Keratinocyte (primary cell): ENCODE measurements around a stretch of chr3.

DNA sequence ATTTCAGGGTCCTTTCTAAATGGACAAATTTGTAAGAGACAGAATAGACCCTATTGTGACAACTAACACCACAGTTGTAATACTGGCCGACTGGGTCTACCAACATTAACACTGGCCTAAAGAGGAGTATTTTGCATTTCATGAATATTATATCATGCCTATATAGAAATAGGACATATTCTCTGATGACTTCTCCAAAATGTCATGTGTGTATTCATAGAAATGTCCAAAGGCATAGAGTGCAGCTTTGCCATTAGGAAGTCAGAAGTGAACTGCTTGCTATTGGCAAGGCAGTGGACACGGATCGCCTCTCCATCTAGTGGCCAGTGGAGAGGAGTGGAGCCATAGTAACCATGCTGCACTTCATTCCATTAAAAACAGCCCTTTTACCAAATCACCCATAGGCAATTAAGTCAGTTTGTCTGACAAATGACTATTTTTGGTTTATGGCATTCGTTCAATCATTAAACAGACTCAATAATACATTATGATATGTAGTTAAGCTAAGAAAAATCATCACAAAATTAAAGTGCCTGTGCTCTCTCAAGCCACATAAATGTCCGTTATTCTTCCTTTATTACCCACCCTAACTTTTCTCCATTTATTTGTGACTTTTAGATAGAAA is 54.6 kb downstream of the ZBTB20 start:
CAGE:
- cytosol, long polyA minus RNA, result no peak
- cytosol, long polyA plus RNA, result no peak
- long polyA plus RNA, result no peak
- nucleus, long polyA minus RNA, result no peak
- nucleus, long polyA plus RNA, result no peak

CAGE:
- cytosol, long polyA minus RNA, result no peak
- cytosol, long polyA plus RNA, result no peak
- long polyA plus RNA, result no peak
- nucleus, long polyA minus RNA, result no peak
- nucleus, long polyA plus RNA, result no peak
Observed at GRCh38 chr3:115109950-115110522, 37.1 kb downstream of the ZBTB20 start.

GRCh38 chr3:115134626-115135474 is 12.2 kb downstream of the ZBTB20 start:
CAGE:
- cytosol, long polyA minus RNA, result no peak
- cytosol, long polyA plus RNA, result no peak
- long polyA plus RNA, result no peak
- nucleus, long polyA minus RNA, result no peak
- nucleus, long polyA plus RNA, result no peak

CAGE:
- cytosol, long polyA minus RNA, result no peak
- cytosol, long polyA plus RNA, result no peak
- long polyA plus RNA, result no peak
- nucleus, long polyA minus RNA, result no peak
- nucleus, long polyA plus RNA, result no peak
Observed at GRCh38 chr3:115624238-115624753, 986 bp downstream of the GAP43 start.

GRCh38 chr3:115784813-115784975 is 161.4 kb downstream of the GAP43 start:
CAGE:
- cytosol, long polyA minus RNA, result no peak
- cytosol, long polyA plus RNA, result no peak
- long polyA plus RNA, result no peak
- nucleus, long polyA minus RNA, result no peak
- nucleus, long polyA plus RNA, result no peak

GRCh38 chr3:115831214-115831894 is 208.0 kb downstream of the GAP43 start:
CAGE:
- cytosol, long polyA minus RNA, result no peak
- cytosol, long polyA plus RNA, result no peak
- long polyA plus RNA, result no peak
- nucleus, long polyA minus RNA, result no peak
- nucleus, long polyA plus RNA, result no peak

DNA sequence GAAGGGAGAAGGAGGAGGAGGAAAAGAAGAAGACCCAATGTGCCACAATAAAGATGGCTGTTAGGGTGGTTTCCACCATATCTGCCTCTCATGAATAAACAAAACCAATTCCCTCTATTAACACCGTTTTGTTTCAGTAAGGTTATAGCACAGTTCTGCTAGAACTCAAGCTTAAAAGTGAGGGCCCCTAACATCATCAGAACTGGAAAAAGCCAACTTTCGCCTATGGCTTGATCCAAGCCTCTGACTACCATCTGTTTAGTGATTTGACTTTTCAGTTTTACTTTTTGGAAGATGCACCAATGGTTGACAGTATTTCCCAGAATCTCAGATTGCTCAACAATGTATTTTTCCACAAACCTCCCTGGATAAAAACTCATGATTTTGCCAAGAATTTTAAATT is 190.8 kb downstream of the LSAMP start:
CAGE:
- cytosol, long polyA minus RNA, result no peak
- cytosol, long polyA plus RNA, result no peak
- long polyA plus RNA, result no peak
- nucleus, long polyA minus RNA, result no peak
- nucleus, long polyA plus RNA, result no peak

DNA sequence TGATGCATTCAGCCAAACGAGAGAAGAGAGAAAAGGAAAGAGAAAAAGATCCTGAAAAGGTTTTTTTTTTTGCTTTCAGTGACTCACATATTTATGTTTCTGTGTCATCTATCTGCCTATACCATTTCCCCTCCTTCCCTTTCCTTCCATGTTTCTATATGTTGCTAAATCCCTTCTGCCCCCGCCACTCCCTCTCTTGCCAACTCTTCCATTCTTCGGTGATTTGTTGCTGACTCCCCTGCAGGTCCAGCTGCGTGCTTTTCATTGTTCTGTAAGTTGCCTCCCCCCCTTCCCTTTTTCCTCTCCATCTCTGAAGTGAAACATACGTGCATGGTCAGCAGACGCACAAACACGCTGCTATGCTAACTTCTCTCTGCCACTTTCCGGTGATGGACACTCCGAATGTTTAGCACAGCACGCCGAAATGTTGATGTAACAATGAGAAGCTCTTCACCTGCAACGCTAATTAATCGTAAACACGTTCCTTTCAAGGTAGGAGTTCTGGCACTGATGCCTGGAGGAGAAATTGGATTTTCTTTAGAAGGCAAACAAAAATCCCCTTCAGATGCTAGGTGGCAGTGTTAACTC is 418.8 kb upstream of the LSAMP start:
CAGE:
- cytosol, long polyA minus RNA, result no peak
- cytosol, long polyA plus RNA, result no peak
- long polyA plus RNA, result no peak
- nucleus, long polyA minus RNA, result no peak
- nucleus, long polyA plus RNA, result no peak

GRCh38 chr3:116914212-116914577 is 468.9 kb upstream of the LSAMP start:
CAGE:
- cytosol, long polyA minus RNA, result no peak
- cytosol, long polyA plus RNA, result no peak
- long polyA plus RNA, result no peak
- nucleus, long polyA minus RNA, result no peak
- nucleus, long polyA plus RNA, result no peak

DNA sequence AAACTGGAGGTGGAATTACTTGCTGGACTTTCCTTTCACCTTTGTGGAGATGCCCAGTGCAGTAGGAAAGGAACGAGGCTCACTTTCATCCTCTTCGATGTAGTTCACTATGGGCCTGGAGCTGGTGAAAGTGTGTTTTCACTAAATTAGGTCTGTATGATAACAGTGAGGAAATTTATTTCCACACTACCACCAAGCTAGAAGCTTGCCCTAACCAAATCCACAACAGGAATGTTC is 1036.3 kb upstream of the LSAMP start:
CAGE:
- cytosol, long polyA minus RNA, result no peak
- cytosol, long polyA plus RNA, result no peak
- long polyA plus RNA, result no peak
- nucleus, long polyA minus RNA, result no peak
- nucleus, long polyA plus RNA, result no peak

GRCh38 chr3:118851576-118852261 is 182.9 kb downstream of the IGSF11 start:
CAGE:
- cytosol, long polyA minus RNA, result no peak
- cytosol, long polyA plus RNA, result no peak
- long polyA plus RNA, result no peak
- nucleus, long polyA minus RNA, result no peak
- nucleus, long polyA plus RNA, result no peak

CAGE:
- cytosol, long polyA minus RNA, result no peak
- cytosol, long polyA plus RNA, result no peak
- long polyA plus RNA, result no peak
- nucleus, long polyA minus RNA, result no peak
- nucleus, long polyA plus RNA, result no peak
Observed at GRCh38 chr3:119292517-119293237, 1.5 kb upstream of the ARHGAP31 start.

DNA sequence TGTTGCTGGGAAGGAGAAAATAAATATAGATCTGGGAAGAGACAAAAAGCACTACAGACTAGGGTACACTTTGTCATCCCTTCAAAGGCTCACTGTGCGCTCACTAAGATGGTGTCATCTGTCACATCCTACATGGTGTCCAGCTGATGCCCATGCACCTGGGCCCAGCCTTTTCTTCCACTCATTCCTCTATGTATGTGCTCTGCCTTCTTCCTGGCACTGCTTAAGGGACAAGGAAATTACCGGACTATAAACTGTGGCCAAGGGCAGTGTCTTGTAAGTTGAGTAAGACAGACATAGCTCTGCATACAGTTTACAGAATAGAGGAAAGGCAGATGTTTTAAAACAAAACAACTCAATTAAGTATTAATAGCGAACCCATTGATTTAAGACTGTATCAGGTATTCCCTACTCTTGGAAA is 52.9 kb downstream of the ARHGAP31 start:
CAGE:
- cytosol, long polyA minus RNA, result no peak
- cytosol, long polyA plus RNA, result no peak
- long polyA plus RNA, result no peak
- nucleus, long polyA minus RNA, result no peak
- nucleus, long polyA plus RNA, result no peak

DNA sequence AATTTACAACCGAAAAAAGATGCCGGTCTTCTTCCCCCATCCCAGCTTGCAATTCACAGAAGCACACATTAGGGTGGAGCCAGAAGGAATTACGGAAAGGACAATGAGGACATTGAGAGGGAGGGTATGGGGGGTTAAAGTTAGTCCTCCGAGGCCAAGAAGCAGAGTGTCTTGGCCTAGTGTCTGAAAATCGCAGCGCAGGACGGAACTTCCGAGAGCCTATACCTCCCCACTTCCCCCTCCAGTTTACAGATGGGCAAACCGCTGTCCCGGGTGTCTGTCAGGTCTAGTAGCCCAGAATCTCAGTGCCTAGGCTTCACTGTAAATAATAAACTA is 788 bp downstream of the ADPRH start:
CAGE:
- cytosol, long polyA minus RNA, result no peak
- cytosol, long polyA plus RNA, result no peak
- long polyA plus RNA, result no peak
- nucleus, long polyA minus RNA, result no peak
- nucleus, long polyA plus RNA, result no peak

CAGE:
- cytosol, long polyA minus RNA, result no peak
- cytosol, long polyA plus RNA, result no peak
- long polyA plus RNA, result no peak
- nucleus, long polyA minus RNA, result no peak
- nucleus, long polyA plus RNA, result no peak
Observed at GRCh38 chr3:119598338-119598798, 683 bp downstream of the PLA1A start.

DNA sequence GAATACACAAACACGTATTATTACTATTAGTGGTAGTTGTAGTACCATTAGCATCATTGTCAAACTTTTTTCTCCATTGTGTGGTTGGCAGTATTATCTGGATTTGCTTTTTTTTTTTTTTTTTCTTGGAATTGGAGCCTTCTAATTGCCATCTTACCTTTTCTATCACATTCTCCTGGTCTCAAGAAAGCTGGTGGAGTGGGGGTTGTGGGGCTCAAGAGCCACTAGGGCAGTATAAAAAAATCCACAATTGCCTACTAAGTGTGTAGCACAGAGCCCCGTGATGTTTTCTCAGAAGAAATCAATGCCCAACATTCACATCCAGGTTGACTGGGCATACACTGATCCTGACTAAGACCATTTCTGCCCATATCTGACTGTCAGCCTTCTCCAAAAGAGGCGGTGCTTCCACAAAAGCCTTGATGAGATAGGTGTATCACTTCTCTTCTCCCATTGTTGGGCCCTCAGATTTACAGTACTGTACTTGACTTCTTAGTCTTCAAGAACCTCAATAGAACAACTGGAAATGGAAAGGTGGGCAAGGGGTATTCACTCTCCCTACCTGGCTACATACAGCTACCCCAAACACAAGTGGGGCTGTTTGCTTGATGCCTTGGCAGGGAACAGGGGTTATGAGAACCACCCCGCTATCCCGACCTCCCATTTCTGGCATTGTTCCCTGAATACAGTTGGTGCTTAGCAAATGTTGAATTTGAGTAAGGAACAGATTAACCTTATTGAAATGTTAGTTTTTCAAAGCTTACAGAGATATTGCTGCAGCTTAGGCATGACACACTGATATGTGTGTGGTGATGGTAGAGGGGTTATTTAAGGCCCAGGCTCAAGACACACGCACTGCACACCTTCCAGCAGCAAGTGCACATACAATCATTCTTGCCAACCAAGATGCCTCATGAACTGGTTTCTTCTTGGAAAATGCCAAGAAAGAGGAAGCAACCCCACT is 1.3 kb downstream of the POPDC2 start:
CAGE:
- cytosol, long polyA minus RNA, result no peak
- cytosol, long polyA plus RNA, result no peak
- long polyA plus RNA, result no peak
- nucleus, long polyA minus RNA, result no peak
- nucleus, long polyA plus RNA, result no peak

DNA sequence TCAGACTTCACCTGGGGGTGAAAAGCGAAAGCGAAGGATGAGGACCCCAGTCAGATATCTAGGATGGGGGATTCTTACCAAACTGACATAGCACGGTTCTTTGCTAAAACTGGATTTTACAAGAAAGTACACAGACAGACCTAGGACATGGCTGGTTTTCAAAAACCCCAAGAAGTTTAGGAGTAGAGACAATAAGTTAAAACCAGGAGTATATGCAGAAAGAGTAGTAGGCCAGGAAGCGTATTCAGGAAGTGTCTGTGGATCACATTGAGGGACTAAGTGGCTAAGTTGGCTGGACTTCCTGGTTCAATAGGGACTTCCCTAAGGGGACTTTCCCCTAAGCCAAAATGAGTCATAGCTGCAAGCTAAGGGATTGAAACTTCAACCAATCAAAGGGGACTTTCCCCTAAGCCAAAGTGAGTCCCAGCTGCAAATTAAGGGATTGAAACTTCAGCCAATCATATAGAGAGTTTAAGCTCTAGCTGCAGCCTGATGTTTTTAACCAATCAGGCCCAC is 2.4 kb upstream of the CFAP91 start:
CAGE:
- cytosol, long polyA minus RNA, result no peak
- cytosol, long polyA plus RNA, result no peak
- long polyA plus RNA, result no peak
- nucleus, long polyA minus RNA, result no peak
- nucleus, long polyA plus RNA, result no peak

DNA sequence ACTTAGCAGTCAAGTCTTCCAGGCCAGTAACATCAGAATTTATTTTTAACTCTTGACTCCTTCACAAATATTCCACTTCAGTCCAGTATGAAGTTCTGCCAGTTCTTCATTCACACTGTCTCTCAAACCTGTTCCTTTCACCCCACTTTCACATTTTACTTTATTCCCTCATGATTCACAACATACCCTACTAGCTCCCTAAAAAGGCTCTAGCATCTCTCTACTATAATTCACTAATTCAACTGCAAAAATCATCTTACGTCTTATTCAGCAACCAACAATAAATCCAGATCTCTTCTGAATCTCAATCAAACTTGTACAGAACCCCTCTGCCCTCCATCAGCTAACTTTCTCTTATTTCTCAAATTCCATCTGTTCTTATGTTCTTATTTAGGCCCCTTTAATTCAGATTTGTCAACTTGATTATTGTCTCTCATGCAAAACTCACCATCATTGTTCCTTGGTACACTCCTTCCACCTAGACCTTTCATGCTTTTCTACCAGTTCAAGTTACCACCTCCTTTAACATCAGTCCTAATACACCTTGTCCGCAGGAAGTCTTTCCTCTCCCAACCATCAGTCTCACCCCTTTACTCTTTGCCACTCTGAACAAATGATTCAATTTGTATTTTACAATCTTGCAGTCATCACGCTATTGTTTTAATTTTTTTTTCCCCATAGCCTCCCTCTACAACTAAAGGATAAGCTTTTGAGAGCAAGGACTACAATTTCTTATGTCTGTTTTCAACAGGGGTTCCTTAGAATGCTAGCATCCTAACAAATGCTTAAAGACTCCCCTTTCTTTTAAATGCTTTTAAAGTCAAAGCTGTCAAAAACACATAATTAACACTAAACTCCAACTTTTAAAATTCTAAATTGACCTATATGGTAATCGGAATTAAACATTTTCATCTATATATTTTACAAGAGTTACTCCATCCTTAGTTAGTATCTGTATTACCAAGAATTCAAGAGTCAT is 3.5 kb downstream of the GSK3B start:
CAGE:
- cytosol, long polyA minus RNA, result no peak
- cytosol, long polyA plus RNA, result no peak
- long polyA plus RNA, result start-site peak on the minus strand centred at position 216 of the sequence, 239 bp wide, 10 and 5 reads in 2 replicates
- nucleus, long polyA minus RNA, result no peak
- nucleus, long polyA plus RNA, result no peak

CAGE:
- cytosol, long polyA minus RNA, result no peak
- cytosol, long polyA plus RNA, result no peak
- long polyA plus RNA, result no peak
- nucleus, long polyA minus RNA, result no peak
- nucleus, long polyA plus RNA, result no peak
Observed at GRCh38 chr3:120394122-120395506, 45.5 kb upstream of the LRRC58 start.

DNA sequence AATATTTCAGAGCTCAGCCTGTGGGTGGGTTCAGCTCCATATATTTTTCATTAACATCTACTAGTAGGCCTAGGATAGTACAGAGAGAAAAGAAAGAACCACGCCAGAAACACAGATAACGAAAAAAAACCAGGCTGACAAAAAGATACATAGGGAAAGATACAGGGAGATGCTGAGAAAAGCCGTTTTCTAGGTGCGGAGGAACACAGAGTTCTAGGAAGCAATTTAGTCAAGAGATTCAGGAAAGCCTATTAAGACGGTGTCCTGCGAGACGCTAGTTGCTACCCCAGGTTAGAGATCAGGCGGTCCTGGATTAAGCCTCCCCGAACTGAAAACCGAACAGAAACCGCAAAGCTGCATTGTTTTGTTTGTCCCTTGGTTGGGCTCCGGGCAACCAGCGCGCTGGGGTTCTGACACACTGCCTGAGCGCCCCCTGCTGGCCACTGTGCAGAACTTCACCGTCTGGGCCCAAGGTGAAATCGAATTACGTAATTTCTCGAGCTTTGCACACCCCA is 37.4 kb upstream of the NDUFB4 start:
CAGE:
- cytosol, long polyA minus RNA, result no peak
- cytosol, long polyA plus RNA, result no peak
- long polyA plus RNA, result no peak
- nucleus, long polyA minus RNA, result no peak
- nucleus, long polyA plus RNA, result no peak